ENCODE data around the gene PPP1R3A.

DNA sequence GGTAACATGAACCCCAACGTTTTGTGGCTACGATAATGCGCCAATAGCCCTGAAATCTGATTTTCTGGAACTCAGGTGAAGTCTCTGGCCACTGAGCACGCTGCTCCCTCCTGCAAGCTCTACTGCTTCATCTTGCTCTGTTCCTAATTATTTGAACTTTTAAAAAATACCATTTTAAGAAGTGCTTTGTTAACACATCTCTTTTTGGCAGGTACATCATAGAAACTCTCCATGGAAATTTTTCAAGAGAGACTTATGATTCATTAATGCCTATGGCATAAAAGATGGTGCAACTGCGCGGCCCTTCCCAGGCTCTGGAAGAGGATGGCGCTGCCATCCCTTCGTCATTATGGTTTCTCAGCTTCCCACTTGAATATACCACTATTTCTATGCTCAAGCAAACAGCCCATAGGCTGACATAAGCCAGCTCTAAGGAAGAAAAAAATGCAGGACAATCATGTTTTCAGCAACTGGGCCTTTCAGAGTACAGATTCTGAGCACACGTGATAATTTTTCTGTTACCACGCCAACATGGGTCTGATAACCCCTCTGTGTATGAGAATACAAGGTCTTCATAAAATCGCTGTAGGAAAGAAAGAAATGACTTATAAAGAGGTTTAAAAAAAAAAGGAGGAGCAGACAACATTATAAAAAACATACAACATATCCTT, 57.2 kb downstream of the DOCK4 start:
- PRO-cap = no peak
- RAMPAGE, long total RNA, 2 experiments = no peak in any of the 2 experiments

DNA sequence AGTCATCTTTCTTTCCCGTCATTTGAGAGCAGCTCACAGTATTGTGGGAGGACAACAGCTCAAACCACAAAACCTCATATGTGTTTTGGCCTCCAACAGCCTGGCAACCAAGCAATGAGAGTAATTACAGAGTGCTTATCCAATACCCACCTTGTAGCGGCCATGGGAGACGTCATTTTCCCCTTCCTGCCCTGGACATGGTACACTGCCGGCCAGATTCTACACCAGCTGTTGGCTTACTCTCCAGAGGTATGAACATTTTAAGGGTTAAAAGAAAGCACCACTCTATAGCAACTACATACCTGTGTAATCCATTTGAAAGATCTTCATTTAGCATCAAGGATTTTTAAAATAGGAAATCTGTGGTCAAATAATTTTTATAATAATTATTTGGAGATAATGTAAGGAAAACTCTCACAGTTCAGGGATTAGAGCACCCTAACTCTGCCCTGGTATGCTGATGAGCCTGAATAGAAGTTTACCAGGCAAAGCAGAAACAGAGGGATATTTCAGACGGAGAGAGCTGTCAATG, 49.0 kb downstream of the DOCK4 start:
- PRO-cap = no peak
- RAMPAGE, long total RNA, 2 experiments = no peak in any of the 2 experiments

DNA sequence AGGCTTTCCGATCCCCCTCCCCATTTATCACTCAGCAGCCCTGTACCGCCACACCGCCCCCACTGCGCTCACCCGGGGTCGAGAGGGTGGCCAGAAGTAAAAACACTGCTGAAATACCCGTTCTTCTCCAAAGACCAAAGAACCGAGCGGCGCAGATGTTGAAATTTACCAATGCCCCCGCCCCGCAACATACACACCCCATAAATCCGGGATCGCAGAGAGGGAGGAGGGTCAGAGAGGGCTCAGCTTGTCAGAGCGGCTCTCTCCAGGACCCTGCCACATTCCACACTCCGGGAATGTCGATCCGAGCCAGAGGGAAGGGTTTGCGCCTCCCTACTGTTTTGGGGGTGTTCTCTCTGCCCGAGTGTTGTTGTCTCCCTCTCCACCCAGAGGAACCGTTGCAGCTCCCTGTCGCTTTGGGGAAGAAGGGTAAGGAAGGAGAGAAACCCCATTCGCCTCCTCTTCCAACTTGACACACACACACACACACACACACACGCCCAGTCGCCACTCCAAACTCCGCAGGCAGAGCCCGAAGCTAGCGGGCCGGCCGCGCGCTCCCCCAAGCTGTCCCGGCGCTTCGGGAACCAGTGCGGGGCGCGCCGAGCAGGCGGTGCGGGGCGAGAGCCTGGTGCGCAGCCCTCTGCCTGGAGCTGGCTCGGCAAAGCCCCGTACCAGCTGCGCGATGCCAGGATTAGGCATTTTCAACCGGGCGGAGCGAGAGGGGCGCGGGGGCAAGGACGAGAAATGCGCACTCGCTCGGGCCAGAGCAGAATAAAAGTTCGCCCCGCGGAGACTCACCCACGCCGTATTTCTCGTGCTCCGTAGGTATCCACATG, 679 bp downstream of the DOCK4 start:
- PRO-cap = bidirectional peak, plus-strand start at position 217 of the sequence, minus-strand start at position 107 of the sequence; bidirectional peak, plus-strand start at position 515 of the sequence, minus-strand start at position 291 of the sequence
- RAMPAGE, long total RNA, 2 experiments = no peak in any of the 2 experiments

DNA sequence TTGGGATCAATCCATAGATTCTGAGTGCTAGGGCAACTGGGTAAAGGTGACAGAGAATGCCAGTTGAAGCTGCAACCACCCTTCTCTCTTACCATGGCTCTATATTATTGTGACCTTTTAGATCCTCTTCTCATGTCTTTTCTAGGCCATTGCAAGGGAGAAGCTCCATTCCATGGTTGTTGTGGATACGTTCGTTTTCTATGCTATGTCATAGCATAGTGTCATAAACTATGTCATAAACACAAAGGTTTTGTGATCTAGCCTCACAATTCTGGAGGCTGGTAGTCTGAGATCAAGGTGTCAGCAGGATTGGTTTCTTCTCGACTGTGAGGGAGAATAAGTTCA, 38.7 kb downstream of the ZNF277 start:
- PRO-cap = no peak
- RAMPAGE, long total RNA, 2 experiments = no peak in any of the 2 experiments

- PRO-cap = no peak
- RAMPAGE, long total RNA, 2 experiments = no peak in any of the 2 experiments
These were observed 866 bp upstream of the IFRD1 start for GRCh38 chr7:112449363-112449825.

DNA sequence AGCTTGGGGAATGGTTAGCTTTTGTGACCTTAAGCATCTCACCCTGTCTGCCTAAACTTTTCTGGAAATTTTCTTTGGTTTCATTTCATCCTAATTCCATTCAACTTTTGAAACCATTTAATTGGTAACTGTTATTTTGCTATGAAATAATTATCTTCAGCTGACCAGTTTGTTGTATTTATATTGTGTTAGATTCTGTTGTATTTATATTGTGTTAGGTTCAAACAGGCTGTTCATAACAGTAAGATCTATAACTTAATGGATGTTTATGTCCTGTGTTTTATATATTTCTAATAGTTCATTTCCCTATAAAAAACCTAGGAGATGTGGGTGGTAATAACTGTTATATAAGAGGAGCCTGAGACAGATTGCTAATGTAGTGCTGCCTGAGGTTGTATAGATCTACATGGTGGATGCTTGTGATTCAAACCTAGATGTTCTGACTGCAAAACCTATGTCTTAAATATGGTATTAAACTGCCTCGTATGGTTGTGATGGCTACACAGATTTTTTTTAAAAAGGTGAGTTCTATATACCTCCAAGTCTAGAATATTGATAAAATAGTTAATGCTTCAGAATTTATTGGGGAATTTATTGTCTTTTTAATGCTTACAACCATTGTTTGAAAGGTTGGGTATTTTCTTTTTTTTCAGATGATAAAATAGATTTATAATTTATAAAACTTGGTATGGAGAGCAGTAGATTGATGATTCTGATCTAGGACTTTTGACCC, 15.2 kb downstream of the IFRD1 start:
- PRO-cap = no peak
- RAMPAGE, long total RNA, 2 experiments = no peak in any of the 2 experiments

DNA sequence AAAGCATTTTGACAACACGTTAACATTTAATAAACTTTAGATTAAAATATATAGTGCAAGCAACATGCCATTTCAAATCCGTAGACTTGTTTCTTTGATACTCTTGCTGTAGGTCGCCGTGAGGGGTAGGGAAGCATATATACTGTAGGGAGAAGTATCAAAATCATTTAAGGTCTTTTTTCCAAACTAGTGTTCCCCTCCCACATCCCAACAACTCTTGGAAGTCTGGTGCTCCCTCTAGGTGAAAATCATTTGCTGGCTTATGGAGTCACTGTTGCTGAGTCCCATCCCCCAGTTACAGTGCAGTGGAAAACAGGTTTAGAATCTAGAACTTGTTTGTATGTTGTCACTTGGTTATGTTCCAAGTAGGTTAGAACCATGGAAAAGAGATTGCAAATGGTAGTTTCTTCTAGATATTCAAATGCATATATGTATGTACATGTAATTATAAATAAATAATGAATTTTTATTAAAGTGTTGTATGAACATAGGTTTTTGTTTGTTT, 4.0 kb upstream of the LSMEM1 start:
- PRO-cap = no peak
- RAMPAGE, long total RNA, 2 experiments = no peak in any of the 2 experiments

GRCh38 chr7:112788055-112788647, 2.0 kb downstream of the TMEM168 start:
- PRO-cap = no peak
- RAMPAGE, long total RNA, 2 experiments = no peak in any of the 2 experiments

- PRO-cap = no peak
- RAMPAGE, long total RNA, 2 experiments = no peak in any of the 2 experiments
These were observed 1.5 kb upstream of the TMEM168 start for GRCh38 chr7:112791620-112792133.

GRCh38 chr7:112940726-112941112, 1.0 kb upstream of the BMT2 start:
- PRO-cap = no peak
- RAMPAGE, long total RNA, 2 experiments = no peak in any of the 2 experiments

GRCh38 chr7:113145750-113145949, 27.3 kb upstream of the SMIM30 start:
- PRO-cap = no peak
- RAMPAGE, long total RNA, 2 experiments = no peak in any of the 2 experiments

DNA sequence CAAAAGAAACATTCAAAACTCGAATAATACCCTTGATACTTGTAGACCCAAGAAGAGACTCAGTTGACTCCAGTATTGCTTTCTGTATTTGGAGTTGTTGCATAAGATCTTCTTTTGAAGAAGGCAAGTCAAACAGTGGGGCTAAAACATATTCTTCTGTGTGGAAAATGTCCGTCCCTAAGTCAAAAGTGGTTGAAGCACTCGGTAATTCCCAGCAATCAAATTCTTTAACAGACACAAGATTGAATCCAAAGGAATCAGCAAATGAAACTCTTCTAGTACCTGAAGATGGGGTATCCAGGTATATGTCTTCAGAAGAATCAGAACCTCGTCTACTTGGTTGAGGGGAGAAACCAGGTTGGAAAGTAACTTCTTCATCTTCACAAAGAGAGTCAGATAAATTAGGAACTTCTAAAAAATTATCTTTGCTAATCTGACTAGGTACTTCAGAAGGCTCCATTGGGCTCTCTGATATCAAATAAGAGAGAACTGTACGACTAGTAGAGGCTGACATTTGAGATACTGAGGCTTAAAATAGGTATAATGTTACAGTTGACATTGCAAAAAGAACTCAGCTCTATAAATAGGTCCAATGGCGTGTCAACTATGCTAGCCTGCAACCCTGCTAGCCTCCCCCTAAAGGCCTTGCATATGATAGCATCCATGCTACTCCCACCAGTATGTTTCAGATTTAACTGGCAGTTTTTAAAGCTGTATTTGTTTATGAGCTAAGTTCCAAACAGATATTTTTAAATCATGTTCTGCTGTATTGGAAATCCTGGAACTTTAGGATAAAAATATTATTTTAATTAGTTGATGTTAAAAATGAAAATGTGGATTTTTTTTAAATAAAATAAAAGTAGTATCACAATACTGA, at the start of gene PPP1R3A:
TSS of gene PPP1R3A (minus strand) at position 473 of the 877 bp plus-strand sequence.
- PRO-cap = no peak
- RAMPAGE, long total RNA, 2 experiments = no peak in any of the 2 experiments

DNA sequence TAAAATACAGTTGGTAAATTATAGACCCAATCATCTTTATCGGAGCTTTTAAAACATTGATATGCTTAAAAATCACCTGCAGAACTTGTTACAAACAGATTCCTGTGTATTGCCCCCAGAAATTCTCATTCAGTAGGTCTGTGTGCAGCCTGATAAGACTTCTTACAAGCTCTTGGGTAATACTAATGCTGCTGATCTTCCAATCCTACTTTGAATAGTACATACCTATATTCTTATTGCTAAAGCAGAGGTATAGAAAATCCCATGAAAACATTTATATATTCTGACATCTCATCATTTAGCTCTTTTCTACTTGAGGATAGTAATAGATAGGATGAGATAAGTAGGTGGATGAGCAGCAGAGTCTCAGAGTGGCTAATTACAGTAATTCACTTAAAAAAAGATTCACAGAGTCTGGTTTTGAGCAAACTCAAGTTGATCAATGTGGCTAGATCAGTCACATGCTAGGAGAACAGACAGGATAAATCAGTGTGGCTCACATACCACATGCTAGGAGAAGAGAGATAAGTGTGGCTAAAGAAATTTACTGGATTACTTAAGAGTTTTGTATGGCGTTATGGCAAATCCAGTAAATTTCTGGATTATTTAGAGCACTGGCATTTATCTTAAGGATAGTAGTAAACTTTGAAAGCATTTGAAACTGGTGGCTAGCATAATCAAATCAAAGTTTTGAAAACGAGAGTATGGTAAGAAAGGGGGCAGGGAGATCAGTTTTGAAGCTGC, 201.1 kb upstream of the PPP1R3A start:
- PRO-cap = no peak
- RAMPAGE, long total RNA, 2 experiments = start-site peak on the plus strand in 1 of 2 experiments, centred at position 281 of the sequence, 8 reads per replicate

- PRO-cap = no peak
- RAMPAGE, long total RNA, 2 experiments = no peak in any of the 2 experiments
These were observed 75.6 kb downstream of the MDFIC start for GRCh38 chr7:114997482-114997819.

GRCh38 chr7:115110488-115111137, 188.7 kb downstream of the MDFIC start:
- PRO-cap = no peak
- RAMPAGE, long total RNA, 2 experiments = no peak in any of the 2 experiments

GRCh38 chr7:116150528-116151068, 59.7 kb upstream of the TES start:
- PRO-cap = no peak
- RAMPAGE, long total RNA, 2 experiments = no peak in any of the 2 experiments

GRCh38 chr7:116217747-116218589, 7.6 kb downstream of the TES start:
- PRO-cap = no peak
- RAMPAGE, long total RNA, 2 experiments = no peak in any of the 2 experiments

DNA sequence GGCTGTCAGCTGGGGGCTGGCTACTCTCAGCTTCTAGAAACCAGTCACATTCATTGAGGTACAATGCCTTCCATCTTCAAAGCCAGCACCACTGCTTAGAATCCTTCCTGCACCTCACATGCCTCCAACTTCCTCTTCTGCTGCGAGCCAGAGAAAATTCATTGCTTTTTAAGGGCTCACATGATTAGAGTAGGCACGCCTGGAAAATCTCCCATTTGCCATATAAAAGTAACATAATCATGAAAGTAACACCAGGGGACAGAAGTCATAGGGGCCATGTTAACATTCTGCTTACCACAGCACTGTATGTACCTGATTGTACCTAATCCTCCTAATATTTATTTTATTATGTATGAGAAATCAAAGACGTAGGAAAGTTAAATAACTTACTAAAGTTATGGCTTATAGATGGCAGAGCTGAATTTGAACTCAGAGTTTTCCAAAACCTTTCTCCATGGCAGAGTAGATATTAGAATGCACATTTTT, 28.8 kb downstream of the TES start:
- PRO-cap = no peak
- RAMPAGE, long total RNA, 2 experiments = no peak in any of the 2 experiments

GRCh38 chr7:116258591-116259188, 48.4 kb downstream of the TES start:
- PRO-cap = no peak
- RAMPAGE, long total RNA, 2 experiments = no peak in any of the 2 experiments

GRCh38 chr7:116271938-116272588, 61.7 kb downstream of the TES start:
- PRO-cap = unidirectional peak, minus-strand start at chr7:116272141
- RAMPAGE, long total RNA, 2 experiments = no peak in any of the 2 experiments

Measured in lower leg skin (tissue), 2 donors.